Lower leg skin (tissue), 2 donors: ENCODE results near the gene NFIB.

GRCh38 chr9:14248213-14249036, 65.5 kb downstream of the NFIB start:
- PRO-cap, result no peak
- RAMPAGE, long total RNA, 2 experiments, result no peak in any of the 2 experiments

DNA sequence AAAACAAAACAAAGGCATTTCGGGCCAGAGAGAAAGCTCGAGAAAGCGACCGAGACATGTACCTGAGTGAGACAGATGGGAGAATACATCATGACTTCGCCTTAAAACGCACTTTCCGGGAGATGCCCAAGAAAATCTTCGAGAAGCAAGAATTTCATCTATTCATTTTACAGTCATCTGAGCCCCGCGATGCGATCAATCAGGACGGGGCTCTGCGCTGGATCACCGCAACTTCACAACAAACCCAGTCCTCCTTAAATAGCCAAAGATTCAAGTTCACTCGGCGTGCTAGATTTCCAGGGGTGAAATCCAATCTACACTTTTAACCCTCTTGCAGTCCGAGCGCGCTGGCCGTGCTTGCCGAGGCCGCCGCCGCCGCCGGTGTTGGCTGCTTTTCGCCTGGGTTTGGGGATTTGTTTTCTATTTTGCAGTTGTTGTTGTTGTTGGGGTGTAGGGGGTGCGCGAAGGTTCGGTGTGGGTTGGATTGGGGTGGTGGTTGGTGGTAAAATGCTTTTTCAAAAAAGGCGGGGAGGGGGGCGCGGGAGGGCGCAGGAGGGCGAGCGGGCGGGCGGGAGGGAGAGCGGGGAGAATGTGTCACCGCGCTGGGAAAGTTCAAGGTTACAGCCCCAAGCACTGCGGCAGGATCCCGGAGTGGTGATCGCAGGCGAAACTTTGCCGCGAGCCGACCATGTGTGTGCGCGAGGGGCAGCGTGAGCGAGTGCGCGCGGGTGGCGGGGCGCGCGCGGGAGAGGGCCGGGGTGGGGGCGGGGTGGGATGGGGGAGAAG, at the start of gene NFIB:
TSS of gene NFIB (minus strand) at position 722 of the 786 bp plus-strand sequence.
- PRO-cap, result bidirectional peak, plus-strand start at position 325 of the sequence, minus-strand start at position 77 of the sequence; bidirectional peak, plus-strand start outside the sequence, minus-strand start at position 720 of the sequence
- RAMPAGE, long total RNA, 2 experiments, result start-site peak on the minus strand in 1 of 2 experiments, centred at position 213 of the sequence, 49 reads per replicate

DNA sequence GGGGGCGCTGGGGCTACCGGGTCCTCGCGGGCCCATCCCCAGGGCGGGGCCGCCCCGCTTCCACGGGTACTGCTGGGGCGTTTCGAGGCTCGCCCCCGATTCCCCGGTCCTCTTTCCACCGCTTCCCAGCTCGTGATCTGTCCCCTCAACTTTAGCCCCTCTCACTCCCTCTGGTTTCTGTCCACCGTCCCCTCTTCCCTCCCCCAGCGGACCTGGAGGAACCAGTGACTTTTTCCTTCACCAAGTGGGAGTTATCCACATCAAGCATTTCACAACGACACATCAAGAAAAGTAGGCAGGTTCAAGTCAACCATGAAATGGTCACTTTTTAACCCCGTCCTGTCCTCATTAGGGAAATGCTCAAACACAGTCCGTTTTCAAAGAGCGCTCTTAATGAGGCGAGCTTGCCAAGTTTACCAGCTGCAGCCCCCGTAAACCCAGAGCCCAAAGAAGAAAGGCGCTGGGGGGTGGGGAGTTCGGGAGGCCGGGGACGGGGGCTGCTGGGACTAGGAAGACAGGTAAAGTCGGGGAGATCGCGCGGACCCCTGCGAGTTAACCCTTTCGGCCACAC, 2.0 kb upstream of the NFIB start:
- PRO-cap, result bidirectional peak, plus-strand start at position 98 of the sequence, minus-strand start at position 134 of the sequence; unidirectional peak, minus-strand start at position 226 of the sequence; unidirectional peak, minus-strand start at position 273 of the sequence
- RAMPAGE, long total RNA, 2 experiments, result no peak in any of the 2 experiments

GRCh38 chr9:14537438-14537713, 155.9 kb downstream of the ZDHHC21 start:
- PRO-cap, result no peak
- RAMPAGE, long total RNA, 2 experiments, result no peak in any of the 2 experiments

DNA sequence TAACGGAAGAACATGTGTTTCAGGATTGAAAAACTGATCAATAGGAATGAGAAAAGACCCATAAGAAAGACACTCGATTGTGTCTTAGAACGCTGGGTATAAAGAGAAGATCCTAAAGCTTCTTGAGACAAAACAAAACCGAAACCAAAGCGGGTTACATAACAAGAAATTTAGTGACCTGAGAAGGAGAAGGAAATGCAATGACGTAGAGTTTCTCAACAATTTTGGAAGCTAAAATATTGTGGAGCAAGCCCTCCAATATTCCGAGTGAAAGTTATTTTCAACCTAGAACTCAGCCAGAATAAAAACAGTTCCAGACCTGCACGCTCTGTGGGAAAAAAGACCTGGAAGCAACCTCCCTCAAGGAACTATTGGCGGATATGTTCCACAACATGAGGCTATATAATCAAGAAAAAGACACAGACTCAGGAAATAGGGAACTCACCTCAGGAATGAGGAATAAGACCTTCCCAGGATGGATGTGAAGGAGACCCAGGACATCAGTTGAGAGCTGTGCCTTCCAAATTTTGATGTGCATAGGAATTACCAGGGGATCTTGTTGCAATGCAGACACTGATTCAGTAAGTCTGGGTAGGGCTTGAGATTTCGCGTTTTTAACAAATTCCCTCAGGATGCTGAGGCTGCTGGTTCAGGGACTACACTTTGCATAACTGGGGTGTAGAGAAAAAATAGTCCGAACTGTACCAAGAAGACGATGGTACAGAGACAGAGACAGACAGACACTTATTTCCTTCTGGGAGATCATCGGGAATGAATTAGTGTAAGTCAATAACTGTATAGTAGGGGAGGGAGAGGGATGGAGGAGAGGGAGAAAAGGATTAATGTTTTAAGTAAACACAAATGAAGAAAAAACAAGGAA, 82.1 kb upstream of the FREM1 start:
- PRO-cap, result no peak
- RAMPAGE, long total RNA, 2 experiments, result no peak in any of the 2 experiments

GRCh38 chr9:15147474-15147843, 159.6 kb downstream of the TTC39B start:
- PRO-cap, result no peak
- RAMPAGE, long total RNA, 2 experiments, result no peak in any of the 2 experiments

DNA sequence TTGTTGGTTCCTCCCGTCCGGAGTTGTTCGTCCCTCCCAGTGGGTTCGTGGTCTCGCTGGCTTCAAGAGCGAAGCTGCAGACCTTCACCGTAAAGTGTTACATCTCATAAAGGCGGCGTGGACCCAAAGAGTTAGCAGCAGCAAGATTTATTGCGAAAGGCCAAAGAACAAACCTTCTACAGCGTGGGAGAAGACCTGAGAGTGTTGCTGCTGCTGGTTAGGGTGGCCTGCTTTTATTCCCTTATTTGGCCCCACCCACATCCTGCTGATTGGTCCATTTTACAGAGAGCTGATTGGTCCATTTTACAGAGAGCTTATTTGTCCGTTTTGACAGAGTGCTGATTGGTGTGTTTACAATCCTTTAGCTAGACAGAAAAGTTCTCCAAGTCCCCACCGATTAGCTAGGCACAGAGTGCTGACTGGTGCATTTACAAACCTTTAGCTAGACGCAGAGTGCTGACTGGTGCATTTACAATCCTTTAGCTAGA, 57.7 kb upstream of the SNAPC3 start:
- PRO-cap, result no peak
- RAMPAGE, long total RNA, 2 experiments, result no peak in any of the 2 experiments

DNA sequence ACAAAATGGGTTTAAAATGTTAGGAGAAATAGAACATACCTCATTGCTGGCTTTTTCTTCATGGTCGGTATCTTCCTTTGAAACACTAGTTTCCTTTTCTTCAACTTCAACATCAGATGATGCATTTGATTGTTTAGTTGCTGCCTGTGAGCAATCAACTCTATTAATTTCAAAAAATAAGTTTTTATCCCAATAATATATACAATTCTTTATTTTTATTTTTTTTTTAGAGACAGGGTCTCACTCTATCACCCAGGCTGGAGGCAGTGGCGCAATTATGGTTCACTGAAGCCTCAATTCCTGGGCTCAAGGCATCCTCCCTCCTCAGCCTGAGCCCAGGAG, 24.0 kb downstream of the PSIP1 start:
- PRO-cap, result no peak
- RAMPAGE, long total RNA, 2 experiments, result no peak in any of the 2 experiments

DNA sequence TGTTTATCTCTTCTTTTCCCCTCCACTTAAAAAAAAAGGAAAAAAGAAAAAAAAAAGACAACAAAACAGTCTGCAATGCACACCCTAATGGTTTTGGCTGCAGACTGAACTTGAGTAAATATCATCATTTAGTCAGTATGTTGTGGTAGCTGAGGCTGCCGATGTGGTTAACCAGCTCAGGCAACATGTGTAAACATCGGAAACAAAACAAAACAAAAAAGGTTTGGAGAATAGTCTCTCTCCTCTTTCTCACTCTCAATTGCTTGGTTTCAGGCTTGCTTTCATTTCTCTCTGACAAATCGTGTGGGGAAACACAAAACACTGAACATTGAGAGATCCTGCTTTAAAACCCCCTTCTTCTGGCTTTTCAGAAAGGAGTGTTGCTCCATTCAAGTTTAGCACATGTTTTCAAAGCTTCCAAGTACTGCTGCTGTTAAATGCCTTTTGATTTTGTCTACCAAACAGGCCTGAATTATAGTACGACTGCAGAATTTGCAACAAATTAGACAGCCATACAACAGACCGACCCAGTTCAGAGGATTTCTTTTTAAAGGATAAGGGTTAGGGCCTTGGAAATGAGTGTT, 453.3 kb downstream of the BNC2 start:
- PRO-cap, result no peak
- RAMPAGE, long total RNA, 2 experiments, result no peak in any of the 2 experiments

DNA sequence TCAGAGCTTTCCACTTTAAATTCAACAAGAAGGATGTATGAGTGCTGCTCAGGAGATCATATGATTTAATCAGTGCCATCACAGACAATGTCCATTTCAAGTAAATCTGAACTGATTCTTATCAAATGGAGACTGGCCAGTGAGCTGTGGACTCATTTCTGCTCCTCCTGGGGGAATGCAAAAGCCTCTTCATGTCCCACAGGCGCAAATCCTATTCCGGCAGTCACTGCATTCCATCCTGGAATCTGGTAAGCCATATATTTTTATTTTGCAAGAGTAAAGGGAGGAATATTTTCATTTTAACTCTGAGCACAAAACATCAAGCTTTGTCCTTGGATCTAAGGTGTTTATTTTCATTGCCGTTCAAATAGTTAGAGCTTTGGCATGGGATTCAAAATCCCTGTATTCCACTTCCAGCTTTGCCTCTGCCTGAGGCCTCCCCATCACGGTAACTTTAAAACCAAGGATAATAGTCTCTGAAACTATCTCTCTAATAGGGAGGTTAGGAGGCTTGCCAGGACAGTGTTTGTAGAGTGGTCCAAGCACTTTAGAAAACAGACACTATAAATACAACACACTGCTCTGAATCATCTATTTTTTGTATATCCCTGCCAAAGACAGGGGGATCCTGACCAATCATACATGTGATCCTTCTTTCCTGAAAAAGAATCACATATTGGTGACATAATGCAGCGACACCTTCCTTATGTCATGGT, 327.0 kb downstream of the BNC2 start:
- PRO-cap, result no peak
- RAMPAGE, long total RNA, 2 experiments, result no peak in any of the 2 experiments

- PRO-cap, result no peak
- RAMPAGE, long total RNA, 2 experiments, result no peak in any of the 2 experiments
These were observed 310.7 kb downstream of the BNC2 start for GRCh38 chr9:16559776-16560127.

DNA sequence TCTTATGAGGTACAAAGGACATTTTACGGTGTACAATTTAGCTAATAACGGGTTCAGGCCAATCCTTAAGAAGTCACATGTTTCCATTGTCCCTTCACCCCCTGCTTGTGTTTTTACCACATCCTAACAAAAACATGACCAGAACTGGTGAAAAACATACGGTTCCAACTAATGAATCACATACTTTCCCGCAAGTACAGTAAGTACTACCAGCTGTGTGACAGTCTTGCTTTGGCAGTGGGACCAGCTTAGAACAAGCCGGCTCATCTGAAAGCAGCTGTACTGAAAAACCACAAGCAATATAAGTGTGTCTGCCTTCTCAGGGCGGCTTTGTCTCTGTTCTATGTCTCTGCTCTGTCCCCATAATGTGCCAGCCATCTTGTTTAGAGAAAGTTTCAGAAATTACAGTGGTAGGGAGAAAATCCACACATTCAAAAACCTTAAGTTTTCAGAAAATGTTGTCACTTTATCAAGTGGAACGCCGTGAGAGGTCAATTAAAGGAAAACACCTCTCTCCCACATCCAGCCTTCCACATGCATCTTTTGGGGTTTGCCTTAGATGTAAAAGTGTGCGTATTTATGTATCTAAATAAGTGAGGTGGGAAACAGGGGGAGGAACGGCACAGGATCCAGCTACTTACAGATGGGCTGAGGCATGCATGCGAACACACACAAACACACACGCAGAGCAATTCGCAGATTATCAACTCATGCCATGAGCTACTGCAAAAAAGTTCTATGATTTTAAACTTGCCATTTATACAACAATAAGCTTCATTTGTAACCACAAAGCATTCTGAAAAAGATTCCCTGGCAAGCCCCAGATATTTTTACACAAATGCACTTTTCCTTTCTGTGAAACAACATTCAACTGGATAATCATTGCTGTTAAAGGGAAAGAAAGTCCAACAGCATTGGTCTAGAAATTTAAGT, 242.3 kb downstream of the BNC2 start:
- PRO-cap, result no peak
- RAMPAGE, long total RNA, 2 experiments, result no peak in any of the 2 experiments

GRCh38 chr9:16710744-16711363, 159.6 kb downstream of the BNC2 start:
- PRO-cap, result no peak
- RAMPAGE, long total RNA, 2 experiments, result no peak in any of the 2 experiments

GRCh38 chr9:16828446-16829319, 41.8 kb downstream of the BNC2 start:
- PRO-cap, result unidirectional peak, minus-strand start at chr9:16829124
- RAMPAGE, long total RNA, 2 experiments, result no peak in any of the 2 experiments

- PRO-cap, result no peak
- RAMPAGE, long total RNA, 2 experiments, result no peak in any of the 2 experiments
These were observed 14.4 kb upstream of the BNC2 start for GRCh38 chr9:16884893-16885277.

GRCh38 chr9:17017883-17019158, 116.5 kb upstream of the CNTLN start:
- PRO-cap, result unidirectional peak, minus-strand start at chr9:17018104
- RAMPAGE, long total RNA, 2 experiments, result no peak in any of the 2 experiments

GRCh38 chr9:17230643-17231123, 95.8 kb downstream of the CNTLN start:
- PRO-cap, result no peak
- RAMPAGE, long total RNA, 2 experiments, result no peak in any of the 2 experiments

- PRO-cap, result no peak
- RAMPAGE, long total RNA, 2 experiments, result no peak in any of the 2 experiments
These were observed 160.0 kb downstream of the CNTLN start for GRCh38 chr9:17294868-17295235.

GRCh38 chr9:17317173-17317824, 182.5 kb downstream of the CNTLN start:
- PRO-cap, result no peak
- RAMPAGE, long total RNA, 2 experiments, result no peak in any of the 2 experiments

GRCh38 chr9:18393707-18394304, 80.1 kb upstream of the ADAMTSL1 start:
- PRO-cap, result no peak
- RAMPAGE, long total RNA, 2 experiments, result no peak in any of the 2 experiments